ENCODE data around the genes FBXW9, JUNB and THSD8.

DNA sequence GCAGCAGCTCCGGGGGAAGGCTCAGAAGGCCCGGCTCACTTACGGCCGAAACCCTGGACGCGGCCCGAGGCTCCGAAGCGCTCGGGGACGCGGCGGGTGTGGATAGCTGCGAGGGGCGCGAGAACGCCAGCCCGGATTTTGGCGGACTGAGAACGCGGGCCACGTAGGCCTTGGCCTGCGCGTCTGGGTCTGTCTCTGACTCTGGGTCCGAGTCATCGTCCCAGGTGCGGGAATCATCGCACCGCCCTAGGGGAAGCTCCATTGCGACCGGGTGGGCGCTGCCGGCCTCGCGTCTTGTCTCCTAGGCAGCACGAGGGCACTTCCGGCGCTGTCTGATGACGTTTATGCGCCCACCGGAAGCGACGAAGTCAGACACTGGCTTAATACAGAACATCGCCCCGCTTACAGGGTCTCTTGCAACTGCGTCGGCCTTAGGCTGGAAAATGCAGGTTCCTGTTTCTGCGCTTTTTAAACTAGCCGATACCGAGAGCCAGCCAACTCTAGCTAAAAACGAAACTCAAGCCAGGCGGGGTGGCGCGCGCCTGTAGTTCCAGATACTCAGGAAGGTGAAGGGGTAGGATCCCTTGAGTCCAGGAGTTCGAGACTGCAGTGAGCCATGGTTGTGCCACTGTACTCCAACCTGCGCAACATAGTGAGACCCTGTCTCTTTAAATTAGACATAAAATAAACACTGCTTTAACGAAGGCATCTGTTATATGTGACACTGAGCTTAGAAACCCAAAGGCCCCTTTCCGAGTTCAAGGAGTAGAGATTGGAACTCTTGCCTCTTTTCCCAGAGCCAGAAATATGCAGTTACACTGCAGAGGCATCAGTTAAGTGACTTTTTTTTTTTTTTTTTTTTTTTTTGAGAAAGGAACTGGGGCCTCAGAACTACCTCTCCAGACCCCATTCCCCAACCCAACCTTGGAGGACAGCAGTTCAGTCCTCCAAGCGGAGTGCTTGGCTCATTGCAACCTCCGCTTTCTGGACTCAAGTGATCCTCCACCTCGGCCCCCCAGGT lies at the start of gene FBXW9:
Gene FBXW9 (minus strand): TSS at position 312 of the 1,021 bp plus-strand sequence.
- PRO-cap, 2 experiments: peak in 2 of 2 experiments; most common plus-strand start position 349 of the sequence (in 1); most common minus-strand start position 303 of the sequence (in 1)

DNA sequence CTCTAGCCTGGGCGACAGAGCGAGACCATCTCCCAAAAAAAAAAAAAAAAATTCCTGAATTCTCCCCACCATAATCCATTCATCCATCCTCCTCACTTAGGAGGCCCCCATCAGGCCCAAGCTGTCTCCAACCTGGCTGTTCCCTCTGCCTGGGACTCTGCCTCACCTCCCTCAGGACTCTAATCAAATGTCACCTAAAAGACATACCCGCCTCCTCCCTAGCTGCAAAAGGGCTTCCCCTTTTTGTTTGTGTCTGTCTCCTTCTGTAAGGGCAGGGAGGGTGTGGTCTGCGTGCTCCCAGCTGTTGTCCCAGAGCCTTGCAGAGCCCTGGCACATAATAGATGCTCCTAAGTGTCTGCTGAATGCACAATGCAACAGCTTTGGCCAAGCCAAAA lies 4.5 kb downstream of the TRIR start:
- PRO-cap, 2 experiments: no peak in any of the 2 experiments

DNA sequence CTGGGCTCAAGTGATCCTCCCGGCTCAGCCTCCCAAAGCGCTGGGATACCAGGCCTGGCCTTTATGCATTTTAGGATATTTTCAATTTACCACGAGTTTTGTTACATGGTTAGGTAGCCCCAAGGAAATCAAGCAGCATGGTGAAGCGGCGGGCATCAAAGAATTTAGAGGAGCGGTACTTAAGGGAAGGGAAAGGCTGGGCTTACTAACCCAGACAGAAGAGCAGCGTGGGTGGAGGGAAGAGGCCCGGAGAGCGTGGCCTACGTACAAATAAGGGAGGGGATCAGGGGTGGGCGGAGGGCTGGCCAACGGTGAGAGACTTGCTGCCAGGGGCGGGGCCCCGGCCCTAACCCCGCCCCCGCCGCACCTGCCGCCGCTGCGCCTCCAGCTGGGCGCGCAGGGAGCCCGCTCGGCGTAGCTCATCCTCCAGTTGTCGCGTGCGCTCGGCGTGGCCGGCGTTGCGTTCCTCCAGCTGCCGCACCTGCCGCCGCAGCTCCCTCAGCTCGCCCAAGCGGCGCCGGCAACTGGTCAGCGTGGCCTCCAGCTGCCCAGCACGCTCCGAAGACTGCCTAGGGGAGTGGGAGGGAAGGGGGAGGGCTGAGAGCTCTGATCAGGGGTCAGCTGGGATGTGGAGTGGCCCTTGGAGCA lies 5.7 kb downstream of the HOOK2 start:
- PRO-cap, 2 experiments: peak in 1 of 2 experiments; most common plus-strand start position 429 of the sequence (in 1)

DNA sequence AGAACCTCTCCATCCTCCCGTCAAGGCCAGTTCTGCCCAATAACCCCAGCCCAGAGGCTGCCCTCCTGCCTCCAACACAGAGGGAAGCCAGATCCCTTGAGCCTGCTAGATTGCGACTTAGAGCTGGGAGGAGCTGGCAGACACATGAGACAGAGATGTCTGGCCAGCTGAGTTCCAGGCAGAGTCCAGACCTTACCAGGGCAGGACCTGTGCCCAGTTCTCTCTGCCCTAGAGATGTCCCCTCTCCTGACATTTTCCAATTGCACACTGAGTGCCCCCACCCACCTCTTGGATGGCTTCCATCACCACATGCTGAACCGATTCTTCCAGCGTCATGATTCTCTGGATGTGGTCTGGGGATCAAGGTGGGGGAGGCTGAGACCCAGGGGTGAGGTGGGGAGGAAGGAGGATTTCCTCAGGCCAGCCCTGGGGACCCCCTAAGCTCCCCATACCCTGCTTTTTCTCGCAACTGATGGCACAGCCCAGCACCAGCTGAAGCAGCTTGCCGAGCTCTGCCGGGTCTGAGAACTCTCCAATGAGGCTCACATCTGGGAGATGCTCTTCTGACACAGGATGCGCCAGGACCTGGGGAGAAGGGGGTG lies 2.9 kb downstream of the HOOK2 start:
- PRO-cap, 2 experiments: no peak in any of the 2 experiments

DNA sequence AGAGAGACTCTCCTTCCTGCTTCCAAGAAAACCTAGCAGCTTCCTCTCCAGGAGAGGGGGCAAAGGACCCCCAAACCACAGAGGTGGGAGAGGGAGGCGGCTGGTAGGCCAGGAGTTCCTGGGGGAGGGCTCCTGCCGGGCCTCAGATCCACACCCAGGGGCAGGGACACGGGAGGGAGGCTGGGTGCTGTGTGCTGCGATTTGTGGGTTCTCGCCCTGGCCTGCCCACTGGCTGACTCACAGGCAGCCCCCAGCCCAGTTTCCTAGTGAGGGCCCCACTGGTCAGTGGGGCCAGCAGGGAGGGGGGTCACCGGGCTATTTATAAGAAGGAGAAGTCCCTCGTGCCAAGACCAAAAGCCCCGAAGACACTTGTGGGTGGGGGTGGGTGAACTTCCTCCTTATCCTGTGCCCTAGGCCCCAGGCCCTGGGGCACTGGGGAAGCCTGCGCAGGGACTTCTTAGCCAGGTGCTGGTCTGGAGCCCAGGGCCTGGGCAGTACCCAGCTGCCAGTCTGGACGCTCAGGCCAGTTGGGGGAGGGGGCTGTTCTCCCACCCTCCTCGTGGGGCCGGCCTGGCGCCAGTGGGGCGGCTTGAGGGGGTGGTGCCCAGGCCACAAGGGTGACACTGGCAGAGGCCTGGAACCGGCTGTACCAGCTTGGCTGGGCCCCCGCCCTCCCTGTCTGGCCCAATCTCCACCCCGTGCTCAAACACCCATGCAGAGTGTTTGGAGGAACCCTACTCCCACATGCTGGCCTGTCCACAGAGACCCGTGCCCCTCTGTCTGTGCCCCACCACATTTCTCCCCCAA lies 5.0 kb upstream of the JUNB start:
- PRO-cap, 2 experiments: peak in 2 of 2 experiments; most common plus-strand start position 713 of the sequence (in 2); most common minus-strand start position 230 of the sequence (in 1)

DNA sequence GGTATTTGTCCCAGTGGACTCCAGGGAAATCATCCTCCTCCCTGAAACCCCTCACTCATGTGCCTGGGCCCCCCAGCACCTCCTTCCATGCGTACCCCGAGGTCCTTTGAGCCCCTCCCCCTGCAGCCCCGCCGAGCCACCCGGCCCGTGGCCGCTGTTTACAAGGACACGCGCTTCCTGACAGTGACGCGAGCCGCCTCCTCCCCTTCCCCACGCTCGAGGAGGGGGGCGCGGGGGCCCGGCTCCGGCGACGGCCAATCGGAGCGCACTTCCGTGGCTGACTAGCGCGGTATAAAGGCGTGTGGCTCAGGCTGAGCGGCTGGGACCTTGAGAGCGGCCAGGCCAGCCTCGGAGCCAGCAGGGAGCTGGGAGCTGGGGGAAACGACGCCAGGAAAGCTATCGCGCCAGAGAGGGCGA lies at the start of gene JUNB:
Gene JUNB (plus strand): TSS at position 322 of the 417 bp plus-strand sequence.
- PRO-cap, 2 experiments: peak in 2 of 2 experiments; most common plus-strand start position 322 of the sequence (in 2); most common minus-strand start position 179 of the sequence (in 2)

DNA sequence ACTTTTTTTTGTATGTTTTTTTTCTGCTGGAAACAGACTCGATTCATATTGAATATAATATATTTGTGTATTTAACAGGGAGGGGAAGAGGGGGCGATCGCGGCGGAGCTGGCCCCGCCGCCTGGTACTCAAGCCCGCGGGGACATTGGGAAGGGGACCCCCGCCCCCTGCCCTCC lies 1.6 kb downstream of the JUNB start:
- PRO-cap, 2 experiments: peak in 1 of 2 experiments; most common plus-strand start position 136 of the sequence (in 1)

DNA sequence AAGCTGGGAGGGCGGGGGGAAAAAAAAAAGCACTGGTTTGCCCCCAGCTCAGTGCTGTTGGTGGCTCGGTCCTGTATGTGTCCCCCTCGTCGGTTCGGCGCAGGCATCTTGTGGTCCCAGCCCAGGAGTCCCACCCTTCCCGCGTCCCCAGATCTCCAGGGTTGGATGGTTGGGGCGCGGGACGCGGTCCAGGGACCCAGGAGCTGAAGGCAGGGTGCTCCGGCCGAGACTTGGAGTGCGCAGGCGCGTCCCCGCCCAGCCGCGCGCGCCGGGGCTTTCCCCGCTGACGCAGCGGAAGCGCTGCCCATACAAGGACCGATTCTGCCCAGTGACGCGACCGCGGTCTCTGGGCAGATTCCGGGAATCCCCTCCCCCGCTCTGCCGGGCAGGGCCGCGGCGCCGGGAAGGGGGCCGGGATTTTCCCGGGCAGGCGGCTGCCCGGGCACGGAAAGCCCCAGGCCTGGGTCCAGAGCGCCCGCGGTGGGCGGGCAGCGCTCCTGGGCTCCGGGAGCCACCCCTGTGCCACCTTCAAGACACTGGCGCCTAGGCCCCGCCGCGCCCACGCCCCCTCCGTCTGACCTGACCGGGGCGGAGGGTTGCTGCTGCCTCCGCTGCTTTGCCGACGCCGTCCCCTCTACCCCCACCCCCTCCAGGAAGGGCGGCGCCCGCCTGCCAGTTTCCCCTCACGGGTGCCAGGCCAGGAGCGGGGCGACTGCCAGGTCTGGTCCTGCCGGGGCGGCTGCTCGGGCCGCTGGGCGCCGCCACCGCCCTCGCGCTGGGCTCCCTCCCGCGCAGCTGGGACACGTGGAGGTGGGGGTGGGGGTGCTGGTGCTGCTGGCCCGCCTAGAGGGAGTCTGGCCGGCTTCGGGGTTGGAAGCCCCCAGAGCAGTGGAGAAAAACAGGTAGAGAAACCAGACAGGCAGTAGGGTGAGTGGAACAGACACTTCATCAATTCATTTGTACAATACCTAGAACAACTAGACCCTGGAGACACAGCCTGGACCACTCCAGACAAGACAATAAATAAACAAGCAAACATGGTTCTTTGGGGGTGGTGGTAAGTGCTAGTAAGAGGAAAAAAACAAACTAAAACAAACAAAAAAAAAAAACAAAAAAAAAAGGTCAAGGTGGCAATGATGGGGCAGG lies 2.4 kb downstream of the JUNB start:
- PRO-cap, 2 experiments: peak in 2 of 2 experiments; most common plus-strand start position 711 of the sequence (in 2); most common minus-strand start position 232 of the sequence (in 2)

GRCh38 chr19:12800738-12801458 lies 702 bp downstream of the PRDX2 start:
- PRO-cap, 2 experiments: no peak in any of the 2 experiments

- PRO-cap, 2 experiments: peak in 2 of 2 experiments; most common plus-strand start chr19:12801896 (in 1); most common minus-strand start chr19:12801800 (in 2)
Observed at GRCh38 chr19:12801495-12802674, at the start of gene THSD8. TSS of gene THSD8 (plus strand) at chr19:12802069.

GRCh38 chr19:12828383-12828930 lies 5.9 kb downstream of the RTBDN start:
- PRO-cap, 2 experiments: no peak in any of the 2 experiments

GRCh38 chr19:12838816-12839493 lies 640 bp downstream of the MAST1 start:
- PRO-cap, 2 experiments: no peak in any of the 2 experiments

DNA sequence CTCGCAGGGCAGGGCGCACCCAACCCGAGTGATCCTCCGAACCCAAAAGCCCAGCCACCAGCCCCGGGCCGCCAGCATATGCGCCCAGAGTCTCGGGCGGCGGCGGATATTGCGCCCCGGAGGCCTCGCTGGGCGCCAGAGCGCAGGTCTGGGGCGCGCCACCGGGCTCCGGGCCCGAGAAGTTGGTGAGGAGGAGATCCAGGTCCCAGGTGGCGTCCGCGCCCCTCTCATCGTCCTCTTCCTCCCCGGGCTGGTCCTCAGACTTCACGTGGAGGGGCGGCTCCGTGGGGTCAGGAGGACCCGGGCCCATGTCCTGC lies 1.2 kb downstream of the KLF1 start:
- PRO-cap, 2 experiments: no peak in any of the 2 experiments

DNA sequence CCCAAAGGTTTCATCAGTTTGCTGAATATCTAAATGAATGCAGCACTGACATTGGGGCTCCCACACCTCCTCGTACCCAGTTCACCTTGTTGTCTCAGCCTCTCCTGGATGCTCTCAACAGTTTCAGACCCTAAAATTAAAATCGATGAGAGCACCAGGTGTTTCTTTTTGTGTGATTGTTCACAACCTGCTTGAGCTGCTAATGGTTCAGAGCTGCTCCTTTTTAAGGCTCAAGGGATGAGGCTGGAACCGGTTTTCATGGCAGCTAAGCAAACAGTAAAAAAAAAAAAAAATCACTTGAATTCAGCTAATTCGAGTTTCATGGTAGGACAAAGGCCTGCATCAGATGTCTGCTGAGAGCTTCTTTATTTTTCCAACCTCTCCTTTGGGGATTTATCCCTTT lies 6.6 kb downstream of the SYCE2 start:
- PRO-cap, 2 experiments: no peak in any of the 2 experiments

GRCh38 chr19:12939063-12939711 lies 778 bp downstream of the CALR start:
- PRO-cap, 2 experiments: no peak in any of the 2 experiments

DNA sequence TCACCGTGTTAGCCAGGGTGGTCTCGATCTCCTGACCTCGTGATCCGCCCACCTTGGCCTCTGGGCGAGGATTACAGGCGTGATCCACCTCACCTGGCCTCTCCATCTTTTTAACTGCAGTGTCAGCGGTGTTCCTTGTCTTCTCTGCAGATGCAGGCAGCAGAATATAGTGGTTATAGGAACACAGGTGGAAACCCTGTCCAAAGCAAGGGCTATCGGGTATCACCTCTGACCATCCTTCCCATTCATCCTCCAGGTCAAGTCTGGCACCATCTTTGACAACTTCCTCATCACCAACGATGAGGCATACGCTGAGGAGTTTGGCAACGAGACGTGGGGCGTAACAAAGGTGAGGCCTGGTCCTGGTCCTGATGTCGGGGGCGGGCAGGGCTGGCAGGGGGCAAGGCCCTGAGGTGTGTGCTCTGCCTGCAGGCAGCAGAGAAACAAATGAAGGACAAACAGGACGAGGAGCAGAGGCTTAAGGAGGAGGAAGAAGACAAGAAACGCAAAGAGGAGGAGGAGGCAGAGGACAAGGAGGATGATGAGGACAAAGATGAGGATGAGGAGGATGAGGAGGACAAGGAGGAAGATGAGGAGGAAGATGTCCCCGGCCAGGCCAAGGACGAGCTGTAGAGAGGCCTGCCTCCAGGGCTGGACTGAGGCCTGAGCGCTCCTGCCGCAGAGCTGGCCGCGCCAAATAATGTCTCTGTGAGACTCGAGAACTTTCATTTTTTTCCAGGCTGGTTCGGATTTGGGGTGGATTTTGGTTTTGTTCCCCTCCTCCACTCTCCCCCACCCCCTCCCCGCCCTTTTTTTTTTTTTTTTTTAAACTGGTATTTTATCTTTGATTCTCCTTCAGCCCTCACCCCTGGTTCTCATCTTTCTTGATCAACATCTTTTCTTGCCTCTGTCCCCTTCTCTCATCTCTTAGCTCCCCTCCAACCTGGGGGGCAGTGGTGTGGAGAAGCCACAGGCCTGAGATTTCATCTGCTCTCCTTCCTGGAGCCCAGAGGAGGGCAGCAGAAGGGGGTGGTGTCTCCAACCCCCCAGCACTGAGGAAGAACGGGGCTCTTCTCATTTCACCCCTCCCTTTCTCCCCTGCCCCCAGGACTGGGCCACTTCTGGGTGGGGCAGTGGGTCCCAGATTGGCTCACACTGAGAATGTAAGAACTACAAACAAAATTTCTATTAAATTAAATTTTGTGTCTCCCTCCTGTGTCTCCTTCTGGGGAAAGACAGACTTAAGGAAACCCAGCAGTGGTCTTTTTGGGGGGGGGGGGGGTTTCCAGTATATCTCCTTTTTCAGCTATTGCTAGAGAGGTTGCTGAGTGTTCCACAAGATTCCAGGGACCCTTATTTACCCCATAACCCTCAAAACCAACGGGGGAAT lies 1.9 kb upstream of the RAD23A start:
- PRO-cap, 2 experiments: no peak in any of the 2 experiments

- PRO-cap, 2 experiments: no peak in any of the 2 experiments
Observed at GRCh38 chr19:12947700-12948441, 2.2 kb downstream of the RAD23A start.

GRCh38 chr19:13017637-13019019 lies 22.9 kb downstream of the NFIX start:
- PRO-cap, 2 experiments: no peak in any of the 2 experiments

DNA sequence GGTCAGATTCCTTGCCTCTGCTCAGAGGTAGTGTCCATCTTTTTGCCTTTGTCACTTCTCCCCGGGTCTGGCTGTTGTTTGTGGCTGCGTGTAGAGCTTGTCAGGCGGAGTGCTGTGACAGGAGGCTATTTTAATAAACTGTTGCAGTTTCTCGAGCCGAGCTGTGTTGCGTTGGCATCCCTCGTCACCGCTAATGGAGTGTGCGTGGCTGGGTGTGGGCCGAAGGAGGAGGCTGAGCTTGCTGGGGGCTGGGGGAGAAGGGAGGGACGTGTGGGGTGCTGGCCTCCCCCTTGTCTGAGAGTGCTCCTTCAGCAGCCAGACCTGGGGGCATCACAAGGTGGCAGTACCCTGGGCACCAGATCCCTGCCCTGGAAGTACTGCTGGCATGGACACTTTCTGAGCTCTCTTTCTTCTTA lies 26.8 kb downstream of the NFIX start:
- PRO-cap, 2 experiments: no peak in any of the 2 experiments

DNA sequence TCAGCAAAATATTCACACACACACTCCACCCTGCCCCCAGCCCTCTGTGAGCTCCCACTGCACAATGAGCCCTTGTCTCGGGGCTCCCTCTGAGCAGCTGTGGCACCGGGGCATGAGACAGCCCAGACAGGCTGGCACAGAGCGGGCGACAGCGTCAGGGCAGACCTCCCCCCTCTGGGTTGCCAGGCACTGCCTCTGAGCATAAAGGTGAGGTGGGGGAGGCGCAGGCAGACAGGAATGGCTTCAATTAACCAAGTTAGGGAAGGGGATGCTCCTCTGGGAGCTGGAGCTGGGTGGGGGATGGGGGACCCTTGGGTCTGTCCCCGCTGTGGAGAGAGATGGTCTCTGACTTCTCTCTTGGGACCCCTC lies 30.4 kb downstream of the LYL1 start:
- PRO-cap, 2 experiments: no peak in any of the 2 experiments

Data from Colon Carcinoma Metastatic in the Lung (tissue), 2 donors.